RPMI7951 (cell line): ENCODE measurements around a stretch of chr12.

GRCh38 chr12:112021861-112022995 lies 9.0 kb downstream of the ERP29 start:
- RAMPAGE, long total RNA = no peak

GRCh38 chr12:112584295-112584722 lies 165.6 kb downstream of the PTPN11 start:
- RAMPAGE, long total RNA = no peak

DNA sequence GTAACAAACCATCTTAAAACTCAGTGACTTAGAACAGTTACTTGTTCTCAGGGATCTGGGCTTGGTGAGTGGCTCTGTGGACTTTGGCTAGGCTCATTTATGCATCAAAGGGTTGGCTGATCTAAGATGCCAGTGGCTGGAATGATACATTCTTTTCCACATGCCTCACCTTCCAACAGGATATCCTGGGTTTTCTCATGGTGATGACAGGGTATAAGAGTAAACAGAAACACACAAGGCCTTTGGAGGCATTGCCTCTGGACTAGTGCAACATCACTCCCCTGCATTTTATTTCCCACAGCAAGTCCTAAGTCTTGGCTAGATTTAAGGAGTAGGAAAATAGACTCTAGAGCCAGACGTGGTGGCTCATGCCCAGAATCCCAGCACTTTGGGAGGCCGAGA lies 47.8 kb downstream of the RPH3A start:
- RAMPAGE, long total RNA = no peak

- RAMPAGE, long total RNA = no peak
Observed at GRCh38 chr12:112969452-112969930, 8.8 kb upstream of the OAS2 start.

DNA sequence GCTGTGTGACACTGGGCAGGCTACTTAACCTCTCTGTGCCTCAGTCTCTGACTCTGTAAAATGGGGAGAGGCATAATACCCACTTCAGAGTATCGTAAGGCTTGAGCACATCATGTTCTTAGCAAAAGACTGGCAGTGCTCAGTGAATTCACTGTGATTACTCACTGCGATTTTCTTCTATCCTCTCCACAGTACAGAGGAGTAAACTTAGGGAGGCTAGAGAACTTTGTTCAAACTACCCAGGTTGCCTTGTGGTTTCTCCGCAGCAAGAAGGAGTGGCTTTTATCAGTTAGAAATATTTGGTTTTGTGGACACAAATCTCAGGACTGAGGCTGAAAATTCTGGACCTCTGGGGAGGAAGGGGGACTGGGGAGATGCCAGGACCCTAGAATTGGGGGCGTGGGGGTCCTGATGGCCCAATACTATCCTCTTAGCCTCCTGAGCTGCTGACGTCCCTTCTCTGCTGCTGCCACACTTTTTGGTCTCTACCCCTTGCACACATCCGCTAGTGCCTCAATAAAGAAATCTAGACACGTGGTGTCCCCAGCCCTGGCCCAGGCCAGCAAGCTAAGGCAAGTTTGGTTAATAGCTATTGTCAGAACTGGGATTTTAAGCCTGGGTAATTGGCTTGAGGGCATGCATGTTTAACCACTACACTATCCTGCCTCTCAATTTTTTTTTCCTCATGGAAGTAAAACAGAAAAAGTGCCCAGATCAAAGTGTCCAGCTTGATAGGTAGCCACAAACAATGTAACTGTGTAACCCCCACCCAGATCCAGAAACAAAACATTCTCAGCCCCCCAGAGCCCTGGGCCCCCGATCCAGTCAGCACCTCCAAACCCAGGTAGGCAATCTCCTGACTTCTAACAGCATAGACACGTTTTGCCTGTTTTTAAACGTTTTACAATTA lies 882 bp downstream of the OAS2 start:
- RAMPAGE, long total RNA = no peak

- RAMPAGE, long total RNA = no peak
Observed at GRCh38 chr12:113103675-113104397, 31.7 kb downstream of the RASAL1 start.

- RAMPAGE, long total RNA = no peak
Observed at GRCh38 chr12:113153205-113153767, 3.8 kb downstream of the CFAP73 start.

DNA sequence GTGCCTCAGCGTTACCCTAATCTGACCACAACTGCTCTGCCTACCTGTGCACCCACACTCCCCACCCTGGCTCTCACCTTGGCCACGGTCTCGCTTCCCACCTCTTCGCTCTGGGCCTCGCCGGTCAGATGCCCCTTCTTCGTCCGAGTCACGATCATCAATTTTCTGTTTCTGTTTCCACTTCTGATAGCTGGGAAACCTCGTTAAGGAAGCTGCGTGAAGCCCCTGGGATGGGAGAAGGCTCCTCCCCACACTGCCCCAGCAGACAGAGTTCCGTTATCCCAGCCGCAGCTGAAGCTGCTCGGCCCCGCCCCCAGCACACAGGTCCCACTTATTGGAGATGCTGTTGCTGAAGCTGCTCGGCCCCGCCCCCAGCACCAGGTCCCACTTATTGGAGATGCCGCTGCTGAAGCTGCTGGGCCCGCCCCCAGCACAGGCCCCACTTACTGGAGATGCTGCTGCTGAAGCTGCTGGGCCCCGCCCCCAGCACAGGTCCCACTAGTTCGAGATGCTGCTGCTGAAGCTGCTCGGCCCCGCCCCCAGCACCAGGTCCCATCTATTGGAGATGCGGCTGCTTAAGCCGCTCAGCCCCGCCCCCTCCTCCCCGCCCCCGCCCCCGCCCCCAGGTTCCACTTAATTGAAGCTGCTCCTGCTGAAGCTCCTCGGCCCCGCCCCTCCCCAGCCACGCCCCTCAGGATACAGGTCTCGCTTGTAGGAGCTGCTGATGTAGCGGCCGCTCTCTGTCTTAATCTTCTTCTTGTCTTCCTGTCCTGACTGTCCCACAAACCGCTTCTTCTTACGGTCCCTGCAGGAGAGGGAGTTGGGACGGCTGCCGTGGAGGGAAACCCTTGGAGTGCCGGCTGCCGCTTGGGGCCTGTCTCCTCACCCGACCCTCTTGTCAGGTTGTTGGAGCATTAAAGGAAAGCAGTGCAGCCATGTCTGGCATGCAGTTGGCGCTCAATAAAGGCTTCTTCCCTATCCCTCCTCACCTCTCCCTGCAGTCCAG lies 12.0 kb downstream of the CFAP73 start:
- RAMPAGE, long total RNA = no peak

DNA sequence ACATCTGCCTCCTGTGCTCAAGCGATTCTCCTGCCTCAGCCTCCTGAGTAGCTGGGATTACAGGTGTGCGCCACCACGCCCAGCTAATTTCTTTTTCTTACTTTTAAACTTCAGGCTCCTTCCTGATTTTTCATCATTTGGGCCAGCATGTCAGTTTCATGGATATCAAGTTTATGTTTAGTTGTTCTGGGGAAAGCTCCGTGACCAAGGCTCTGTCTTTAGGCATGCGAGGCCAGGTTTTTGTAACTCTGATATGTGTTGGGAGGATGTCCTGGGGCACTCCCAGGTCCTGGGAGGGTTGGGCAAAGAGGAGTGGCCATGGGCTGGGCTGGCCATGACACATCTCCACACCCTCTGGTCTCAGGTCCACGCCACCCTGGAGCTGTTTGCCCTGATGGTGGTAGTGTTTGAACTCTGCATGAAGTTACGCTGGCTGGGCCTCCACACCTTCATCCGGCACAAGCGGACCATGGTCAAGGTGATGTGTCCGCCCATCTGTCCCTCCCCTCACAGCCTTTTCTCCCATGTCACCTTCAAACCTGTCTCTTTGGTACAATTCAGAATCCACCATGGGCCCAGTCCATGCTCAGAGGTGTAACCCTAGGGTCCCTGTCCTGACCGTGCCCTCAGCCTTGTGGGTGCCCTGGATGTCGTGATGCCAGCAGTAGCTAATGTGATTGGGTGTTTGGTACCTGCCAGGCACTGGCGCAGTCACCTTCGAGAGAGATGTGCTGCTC lies 46.4 kb downstream of the TPCN1 start:
- RAMPAGE, long total RNA = no peak

DNA sequence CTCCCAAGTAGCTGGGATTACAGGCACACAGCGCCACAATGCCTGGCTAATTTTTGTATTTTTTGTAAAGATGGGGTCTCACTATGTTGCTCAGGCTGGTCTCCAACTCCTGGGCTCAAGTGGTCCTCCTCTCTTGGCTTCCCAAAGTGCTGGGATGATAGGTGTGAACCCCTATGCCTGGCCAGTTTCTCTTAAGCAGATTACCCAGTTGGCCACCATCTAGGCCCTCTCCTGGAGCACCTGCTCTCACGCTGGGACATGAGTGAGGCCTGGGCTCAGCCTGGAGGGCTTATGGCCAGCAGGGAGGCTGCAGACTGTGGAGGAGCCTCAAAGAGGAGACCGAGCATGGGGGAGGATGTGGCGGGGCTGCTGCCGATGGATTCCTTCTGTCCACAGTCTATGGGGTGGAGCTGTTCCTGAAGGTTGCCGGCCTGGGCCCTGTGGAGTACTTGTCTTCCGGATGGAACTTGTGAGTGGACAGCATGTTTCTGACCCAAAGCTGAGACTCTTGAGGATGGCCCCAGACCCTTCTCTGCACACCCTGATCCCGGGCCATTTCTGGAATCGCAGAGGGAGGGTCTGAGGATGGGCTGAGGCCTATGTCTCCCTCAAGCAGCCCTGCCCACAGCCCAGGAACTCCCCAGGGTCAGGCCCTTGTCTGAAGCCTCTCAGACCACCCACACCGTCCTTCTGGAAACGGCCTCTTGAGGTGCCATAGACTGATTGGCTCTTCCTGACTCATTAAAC lies 49.2 kb downstream of the SLC8B1 start:
- RAMPAGE, long total RNA = no peak

- RAMPAGE, long total RNA = no peak
Observed at GRCh38 chr12:113288167-113289050, 46.5 kb downstream of the SLC8B1 start.

DNA sequence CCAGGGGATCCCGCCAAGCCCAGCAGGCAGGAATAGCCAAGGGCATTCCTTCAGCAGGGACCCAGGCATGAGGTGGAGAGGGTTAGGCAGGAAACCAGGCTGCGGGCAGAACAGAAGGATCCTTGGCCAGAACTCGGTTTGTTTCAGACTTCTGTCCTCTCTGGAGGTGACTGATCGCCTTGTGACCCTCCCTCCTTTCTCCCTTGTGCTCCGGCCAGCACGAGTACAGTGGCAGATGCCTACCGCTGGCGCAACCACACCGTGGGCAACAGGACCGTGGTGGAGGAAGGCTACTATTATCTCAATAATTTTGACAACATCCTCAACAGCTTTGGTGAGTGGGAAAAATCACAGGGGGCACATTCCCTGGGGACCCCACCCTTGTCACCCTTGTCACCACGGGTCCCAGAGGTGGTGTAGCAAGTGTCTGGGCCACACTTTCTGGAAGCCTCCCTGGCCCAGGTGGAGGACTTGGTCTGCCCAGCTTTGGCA lies 45.0 kb downstream of the SLC8B1 start:
- RAMPAGE, long total RNA = no peak

GRCh38 chr12:113405570-113406032 lies 1.9 kb upstream of the SDS start:
- RAMPAGE, long total RNA = no peak

DNA sequence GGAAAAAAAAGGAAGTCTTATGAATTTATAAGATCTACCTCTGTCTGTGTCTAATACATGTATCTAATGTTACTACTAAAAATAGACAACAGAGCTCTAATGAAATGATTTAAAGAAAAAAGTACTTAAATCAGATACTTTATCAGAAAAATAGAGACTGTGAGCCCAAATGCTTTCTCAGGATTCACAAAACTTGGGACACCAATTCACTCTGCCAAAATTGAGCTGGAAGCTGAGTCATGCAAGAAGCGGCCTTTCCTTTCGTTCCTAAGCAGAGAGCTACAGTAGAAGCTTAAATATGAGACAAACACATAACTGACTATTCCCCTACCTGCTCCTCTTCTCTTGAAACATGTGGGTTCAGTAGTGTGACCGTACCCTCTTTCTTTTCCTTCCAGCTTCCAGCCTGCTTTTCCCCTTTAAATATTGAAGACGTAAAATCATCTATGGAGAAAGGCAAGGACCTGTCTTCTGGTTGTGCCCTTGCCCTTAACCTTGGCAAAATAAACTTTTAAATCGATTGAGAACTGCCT lies 4.2 kb upstream of the SDS start:
- RAMPAGE, long total RNA = no peak

DNA sequence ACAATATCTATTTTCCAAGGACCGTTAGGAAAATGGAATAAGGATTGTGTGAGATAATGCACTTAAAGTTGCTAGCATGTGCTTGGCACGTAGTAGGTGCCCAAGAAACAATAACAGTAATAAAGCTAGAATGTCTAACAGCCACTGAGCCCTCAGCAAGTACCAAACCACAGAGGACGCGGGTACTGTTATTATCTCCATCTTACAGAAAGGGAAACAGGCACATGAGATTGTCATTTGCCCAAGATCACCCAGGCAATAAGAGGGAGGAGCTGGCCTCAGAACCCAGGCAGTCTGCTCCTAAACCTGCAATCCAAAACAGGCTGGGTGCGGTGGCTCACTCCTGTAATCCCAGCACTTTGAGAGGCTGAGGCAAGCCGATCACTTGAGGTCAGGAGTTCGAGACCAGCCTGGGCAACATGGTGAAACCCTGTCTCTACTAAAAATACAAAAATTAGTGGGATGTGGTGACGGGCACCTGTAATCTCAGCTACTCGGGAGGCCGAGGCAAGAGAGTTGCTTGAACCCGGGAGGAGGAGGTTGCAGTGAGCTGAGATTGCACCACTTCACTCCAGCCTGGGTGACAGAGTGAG lies 5.1 kb upstream of the SDS start:
- RAMPAGE, long total RNA = no peak

DNA sequence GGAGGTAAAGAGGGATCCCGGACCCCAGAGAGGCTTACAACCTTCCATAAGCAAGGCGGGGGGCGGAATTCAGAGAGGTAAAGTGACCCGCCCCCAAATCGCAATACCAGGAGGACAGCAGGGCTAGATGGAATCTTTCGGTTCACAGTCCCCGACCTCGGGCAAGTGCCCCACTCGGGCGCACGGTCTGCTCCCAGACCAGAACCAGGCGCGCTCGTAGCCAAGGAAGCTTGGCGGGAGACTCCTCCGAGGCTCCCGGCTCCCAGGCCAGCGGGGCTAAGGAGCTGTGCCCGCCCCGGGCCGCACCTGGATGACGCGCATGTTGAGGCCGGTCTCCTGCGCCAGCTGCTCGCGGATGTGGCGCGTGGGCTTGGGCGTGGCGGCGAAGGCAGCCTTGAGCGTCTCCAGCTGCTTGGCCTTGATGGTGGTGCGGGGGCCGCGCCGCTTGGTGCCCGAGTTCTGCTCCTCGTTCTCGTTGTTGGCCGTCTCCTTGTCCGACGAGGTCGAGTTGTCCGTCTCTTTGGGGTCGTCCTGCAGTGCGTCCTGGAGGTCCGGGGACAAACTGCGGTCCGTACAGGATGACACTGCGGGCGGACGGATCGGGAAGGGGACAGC lies 3.7 kb downstream of the LHX5 start:
- RAMPAGE, long total RNA = no peak

DNA sequence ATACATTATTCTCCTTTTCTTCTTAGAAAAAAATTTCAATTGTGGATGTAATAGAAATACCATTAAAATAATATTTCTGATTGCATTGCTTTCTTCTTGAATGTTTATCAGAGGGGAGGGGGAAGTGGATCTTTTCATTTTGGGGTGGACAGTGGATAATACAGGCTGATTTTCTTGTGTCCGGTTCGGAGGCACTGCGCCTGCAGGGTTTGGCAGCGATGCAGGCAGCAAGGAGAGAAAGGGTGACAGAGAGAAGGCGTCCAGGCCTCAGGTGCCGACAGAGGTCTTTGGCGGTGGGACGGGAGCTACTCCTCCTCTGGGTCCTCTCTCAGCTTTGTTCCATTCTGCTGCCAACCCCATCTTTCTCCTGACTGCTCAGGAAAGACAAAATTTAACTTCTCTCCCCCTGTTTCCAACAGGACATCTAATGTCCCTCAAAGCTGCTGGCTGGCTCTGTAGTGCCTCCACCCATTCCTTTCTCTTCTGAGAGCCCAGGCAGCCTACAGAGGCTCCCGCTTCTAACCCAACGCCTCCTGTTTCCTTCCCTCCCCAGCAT lies 6.9 kb upstream of the TBX5 start:
- RAMPAGE, long total RNA = no peak

- RAMPAGE, long total RNA = no peak
Observed at GRCh38 chr12:114680323-114681248, 3.4 kb downstream of the TBX3 start.

GRCh38 chr12:114697928-114698398 lies 14.0 kb upstream of the TBX3 start:
- RAMPAGE, long total RNA = no peak

DNA sequence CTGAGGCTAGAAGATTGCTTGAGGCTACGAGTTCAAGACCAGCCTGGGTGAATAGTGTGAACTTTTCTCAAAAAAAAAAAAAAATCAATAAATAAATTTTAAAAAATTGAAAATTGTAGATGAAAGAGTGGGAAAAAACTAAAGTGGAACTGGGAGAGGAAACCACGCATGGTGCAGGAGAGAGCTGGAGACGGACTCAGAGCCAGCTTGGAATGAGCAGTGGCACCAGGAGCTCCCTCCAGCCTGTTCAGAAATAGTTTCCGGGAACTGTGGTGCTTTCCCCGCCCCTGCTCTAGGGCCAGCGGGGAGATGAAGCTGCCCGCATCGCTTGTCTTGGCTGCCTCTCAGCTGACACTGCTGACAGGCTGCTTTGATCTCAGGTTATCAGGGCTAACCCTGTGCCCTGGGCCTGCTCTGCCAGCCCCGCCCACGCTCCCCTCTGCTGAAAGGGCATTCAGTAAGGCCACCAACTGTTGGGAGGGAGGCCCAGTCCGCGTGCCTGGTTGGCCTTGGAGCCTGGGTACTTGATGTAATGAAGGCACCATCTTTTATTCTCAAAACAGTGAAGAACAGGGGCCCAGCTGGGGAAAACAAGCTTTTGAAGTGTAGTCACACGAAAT lies 115.6 kb upstream of the TBX3 start:
- RAMPAGE, long total RNA = no peak